ENCODE measurements around a stretch of chr11.

DNA sequence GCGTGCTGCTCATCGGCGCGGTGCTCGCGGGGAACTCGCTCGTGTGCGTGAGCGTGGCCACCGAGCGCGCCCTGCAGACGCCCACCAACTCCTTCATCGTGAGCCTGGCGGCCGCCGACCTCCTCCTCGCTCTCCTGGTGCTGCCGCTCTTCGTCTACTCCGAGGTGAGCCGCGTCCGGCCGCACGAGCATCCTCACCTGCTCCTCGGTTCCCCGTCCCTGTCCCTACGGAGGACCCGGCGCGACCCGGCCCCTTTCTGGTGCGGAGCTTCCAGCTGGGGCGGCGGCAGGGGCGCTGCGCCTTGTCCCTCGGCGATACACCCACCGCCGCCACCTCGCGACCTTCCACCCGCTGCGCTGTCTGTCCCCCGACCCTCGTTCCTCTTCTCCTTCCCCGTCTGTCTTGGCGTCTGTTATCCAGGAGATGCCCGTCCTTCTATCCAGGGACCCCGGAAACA lies 385 bp downstream of the DRD4 start:
- RRBS = 25% methylated on average over 7 of the region's 53 CpGs

- RRBS = no CpG with 5 or more reads among the region's 17 CpGs
These were observed 2.3 kb downstream of the TMEM80 start for GRCh38 chr11:697742-698484.

- RRBS = no CpG with 5 or more reads among the region's 27 CpGs
These were observed 1.0 kb downstream of the EPS8L2 start for GRCh38 chr11:706850-707654.

DNA sequence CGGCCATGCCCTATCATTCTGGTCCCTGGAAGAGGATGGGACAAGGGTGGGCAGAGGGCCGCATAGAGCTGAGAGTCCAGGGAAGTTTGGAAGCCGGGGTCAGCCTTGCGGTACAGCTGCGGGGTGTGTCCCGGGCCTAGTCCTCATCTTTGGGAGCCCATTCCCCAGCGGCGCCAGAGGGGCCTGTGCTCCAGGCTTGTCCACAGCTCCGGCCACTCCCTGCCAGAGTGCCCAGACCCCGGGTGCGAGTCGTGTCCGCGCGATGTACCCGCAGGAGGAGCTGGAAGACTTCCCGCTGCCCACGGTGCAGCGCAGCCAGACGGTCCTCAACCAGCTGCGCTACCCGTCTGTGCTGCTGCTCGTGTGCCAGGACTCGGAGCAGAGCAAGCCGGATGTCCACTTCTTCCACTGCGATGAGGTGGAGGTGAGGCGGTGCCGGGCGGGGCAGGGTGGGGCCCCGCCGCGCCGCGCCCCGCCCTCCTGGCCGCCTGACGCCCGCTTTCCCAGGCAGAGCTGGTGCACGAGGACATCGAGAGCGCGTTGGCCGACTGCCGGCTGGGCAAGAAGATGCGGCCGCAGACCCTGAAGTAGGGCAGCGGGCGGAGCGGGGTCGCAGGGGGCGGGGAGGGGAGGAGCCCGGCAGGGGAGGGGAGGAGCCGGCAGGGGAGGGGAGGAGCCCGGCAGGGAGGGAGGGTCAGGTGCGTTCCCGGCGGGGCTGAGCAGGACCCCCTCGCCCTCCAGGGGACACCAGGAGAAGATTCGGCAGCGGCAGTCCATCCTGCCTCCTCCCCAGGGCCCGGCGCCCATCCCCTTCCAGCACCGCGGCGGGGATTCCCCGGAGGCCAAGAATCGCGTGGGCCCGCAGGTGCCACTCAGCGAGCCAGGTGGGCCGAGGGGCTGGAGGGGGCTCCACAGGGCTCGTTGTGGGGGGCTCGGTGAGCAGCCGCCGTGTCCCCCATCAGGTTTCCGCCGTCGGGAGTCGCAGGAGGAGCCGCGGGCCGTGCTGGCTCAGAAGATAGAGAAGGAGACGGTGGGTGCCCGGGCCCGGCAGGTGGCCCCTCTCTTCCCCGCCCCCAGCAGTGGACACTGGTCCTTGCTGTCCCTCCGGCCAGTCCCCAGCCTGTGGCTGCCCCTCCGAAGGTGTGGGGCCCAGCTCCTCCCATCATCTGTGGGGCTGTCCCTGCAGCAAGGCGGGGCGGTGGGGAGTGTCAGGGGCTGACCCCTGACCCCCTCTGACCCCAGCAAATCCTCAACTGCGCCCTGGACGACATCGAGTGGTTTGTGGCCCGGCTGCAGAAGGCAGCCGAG lies 14.7 kb downstream of the EPS8L2 start:
- RRBS = 20% methylated on average over 15 of the region's 95 CpGs

GRCh38 chr11:725435-726206 lies 19.6 kb downstream of the EPS8L2 start:
- RRBS = 2% methylated on average over 21 of the region's 60 CpGs

- RRBS = no CpG with 5 or more reads among the region's 25 CpGs
These were observed 2.0 kb downstream of the SLC25A22 start for GRCh38 chr11:795892-796620.

GRCh38 chr11:839571-840195 lies 2.6 kb downstream of the POLR2L start:
- RRBS = no CpG with 5 or more reads among the region's 7 CpGs

DNA sequence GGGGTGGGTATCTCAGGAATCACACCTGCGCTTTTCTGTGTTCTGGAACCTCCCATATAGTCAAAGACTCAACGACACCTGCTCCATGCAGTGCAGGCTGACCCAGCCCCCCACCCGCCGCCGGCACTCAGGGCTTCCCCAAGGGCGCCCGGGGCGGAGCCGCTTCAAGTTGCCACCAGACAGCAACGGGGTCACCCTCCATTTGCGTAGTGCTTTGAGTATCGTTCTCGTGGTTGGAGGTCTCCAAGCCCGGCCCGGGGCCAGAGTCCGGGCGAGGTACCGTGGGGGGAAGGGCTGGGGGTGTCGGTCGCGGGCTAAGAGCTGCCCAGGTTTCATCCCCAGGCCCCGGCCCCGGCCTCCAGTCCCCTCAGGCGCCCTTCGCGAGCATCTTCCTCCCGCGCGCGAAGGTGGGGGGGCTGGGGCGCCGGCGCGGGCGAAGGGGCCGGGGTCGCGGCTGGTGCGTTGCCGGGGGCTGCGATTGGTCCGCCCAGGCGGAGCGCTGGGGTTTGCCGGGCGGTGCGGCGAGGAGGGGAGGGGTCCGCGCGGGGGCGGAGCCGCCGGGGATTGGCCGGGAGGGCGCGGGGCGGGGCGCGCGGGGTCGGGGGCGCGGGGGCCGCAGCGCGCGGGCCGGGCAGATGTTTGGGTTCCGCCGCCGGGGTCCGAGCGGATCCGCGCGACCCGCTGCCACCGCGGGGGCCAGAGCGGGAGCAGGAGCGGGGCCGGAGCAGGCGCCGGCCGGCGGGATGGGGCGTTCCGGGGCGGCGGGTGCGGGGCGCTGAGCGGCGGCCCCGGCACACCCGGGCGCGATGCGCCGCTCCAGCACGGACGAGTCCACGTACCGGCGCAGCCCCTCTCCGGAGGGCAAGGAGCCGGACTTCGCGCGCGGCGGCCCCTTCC lies 6.8 kb downstream of the TSPAN4 start:
- RRBS = 2% methylated on average over 69 of the region's 113 CpGs

- RRBS = 61% methylated on average over 2 of the region's 23 CpGs
These were observed 12.5 kb downstream of the TSPAN4 start for GRCh38 chr11:854951-855748.

DNA sequence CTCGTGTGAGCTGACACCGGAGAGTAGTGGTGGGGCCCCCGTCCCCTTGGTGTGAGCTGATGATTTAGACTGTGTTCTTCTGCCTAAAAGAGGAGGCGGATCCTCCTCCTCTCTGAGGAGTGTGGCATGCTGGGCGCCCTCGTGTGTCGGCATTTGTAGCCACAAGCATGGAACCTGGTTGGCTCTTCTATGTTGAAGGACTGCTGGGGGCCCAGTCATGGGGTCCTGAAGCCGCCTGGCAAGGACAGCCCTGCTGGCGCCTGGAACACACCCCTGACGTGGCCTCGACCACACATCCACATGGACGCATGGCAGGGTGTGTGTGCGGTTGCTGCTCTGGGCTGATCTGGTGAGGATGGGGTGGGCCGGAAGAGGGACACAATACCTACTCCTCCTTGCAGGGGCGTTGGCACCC lies 50.2 kb downstream of the AP2A2 start:
- RRBS = no CpG with 5 or more reads among the region's 15 CpGs

GRCh38 chr11:1000052-1000367 lies 36.5 kb downstream of the MUC6 start:
- RRBS = no CpG with 5 or more reads among the region's 5 CpGs

DNA sequence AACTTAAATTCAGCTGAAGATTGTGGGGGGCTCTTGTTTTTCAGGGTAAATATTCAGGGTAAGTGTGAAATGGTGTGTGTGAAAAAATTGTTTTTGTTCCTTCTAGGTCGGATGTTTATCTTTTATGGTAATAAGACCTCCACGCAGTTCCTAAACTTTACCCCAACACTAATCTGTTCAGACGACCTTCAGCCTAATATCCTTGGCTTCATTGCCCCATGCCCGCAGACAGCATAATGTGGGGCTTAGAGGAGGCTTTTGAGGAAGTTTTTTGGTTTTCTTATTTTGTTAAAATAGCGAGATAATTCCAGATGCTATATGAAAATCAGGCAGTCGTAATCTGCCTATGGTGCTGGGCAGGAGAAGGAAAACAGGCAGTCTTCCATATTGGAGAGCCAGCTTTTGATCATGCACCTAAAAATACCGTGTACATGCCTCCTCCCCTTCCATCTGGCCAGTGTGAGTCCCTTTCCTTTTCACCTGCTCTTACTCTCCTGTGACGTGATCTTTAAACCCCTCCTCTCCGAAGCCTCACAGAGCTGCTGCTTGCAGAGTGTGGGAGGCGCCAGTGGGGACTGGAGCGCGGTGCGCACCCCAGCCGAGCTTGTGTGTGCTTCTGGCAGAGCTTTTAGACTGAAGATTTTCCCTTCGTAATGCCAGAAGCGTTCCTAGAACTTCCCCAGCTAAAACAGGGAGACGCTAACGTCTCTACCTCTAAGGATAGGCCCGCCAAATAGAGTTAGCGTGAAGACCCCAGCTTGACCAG lies 29.9 kb downstream of the MUC6 start:
- RRBS = no CpG with 5 or more reads among the region's 20 CpGs

GRCh38 chr11:1049556-1050203 lies 13.2 kb upstream of the MUC6 start:
- RRBS = no CpG with 5 or more reads among the region's 16 CpGs

GRCh38 chr11:1078118-1078659 lies 41.7 kb upstream of the MUC6 start:
- RRBS = 84% methylated on average over 9 of the region's 44 CpGs

DNA sequence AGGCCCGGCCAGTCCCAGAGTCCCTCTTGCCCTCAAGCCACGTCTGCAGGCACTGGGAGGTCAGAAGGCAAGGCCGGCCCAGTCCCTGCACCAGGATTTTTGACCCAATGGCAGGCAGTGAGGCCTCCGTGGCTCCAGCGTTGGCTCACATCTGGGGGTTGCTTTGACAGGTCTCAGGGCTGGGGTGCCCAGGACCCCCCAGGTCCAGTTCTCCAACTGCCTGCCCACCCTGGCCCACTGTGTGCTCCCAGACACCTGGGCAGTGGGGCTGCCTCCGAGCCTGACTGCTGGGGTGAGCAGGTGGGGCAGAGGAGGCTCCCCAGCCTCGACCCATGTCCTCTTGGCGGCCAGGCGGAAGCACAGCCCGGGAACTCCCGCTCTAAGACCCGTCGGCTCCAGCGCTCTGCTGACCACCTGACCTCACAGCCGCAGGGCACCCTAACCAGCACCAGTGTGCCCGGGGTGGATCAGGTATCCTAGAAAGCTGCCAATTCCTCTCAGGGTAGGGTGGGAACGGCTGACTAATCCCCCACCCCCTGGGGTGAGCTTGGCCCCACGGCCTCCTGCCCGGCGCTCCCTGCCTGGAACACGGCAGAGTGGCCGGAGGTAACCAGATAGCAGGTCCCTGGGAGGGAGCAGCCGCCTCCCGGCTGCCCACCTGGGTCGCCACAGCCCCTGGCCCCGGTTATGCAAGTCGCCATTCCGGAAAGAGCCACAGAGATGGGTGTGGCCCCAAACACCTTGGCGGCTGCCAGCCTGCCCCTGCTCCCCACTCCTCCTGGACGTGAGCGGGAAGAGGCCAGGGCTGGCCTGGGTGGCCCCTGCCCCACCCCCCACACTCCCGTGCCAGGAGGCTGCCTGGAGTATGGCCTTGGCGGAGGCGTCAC lies 19.2 kb upstream of the MUC5B start:
- RRBS = 69% methylated on average over 10 of the region's 34 CpGs

- RRBS = 56% methylated on average over 4 of the region's 17 CpGs
These were observed 17.8 kb upstream of the MUC5B start for GRCh38 chr11:1205003-1205506.

DNA sequence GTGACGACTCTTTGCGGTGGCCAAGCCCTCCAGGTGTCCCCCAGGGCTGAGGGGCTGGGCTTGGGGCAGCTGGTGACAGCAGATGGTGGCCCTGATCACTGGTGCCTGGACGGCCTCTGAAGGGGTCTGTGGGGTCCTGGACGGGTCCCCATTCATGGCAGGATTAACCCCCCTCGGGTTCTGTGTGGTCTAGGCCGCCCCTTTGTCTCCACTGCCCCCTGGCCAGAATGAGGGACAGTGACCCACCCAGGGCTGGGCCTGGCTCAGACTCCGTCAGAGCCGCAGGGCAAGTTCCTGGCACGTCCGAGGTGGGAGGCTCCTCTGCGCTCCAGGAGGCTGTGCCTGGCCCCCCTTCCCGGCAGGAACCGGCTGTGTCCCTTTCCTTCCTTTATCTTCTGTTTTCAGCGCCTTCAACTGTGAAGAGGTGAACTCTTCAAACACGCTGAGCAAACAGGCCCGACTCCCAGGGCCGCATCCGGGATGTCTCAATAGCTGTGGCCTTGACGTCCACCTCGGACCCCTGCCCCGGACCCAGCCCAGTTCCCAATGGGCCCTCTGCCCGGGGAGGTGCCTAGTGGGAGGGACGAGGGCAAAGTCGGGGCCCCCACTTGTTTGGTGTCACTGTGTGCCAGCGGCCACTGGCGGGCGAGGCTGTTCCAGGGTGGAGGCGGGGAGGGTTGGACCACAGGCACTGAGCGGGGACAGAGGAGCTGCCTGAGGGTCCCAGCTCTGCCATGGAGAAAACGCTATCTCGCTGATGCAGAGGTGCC lies 3.1 kb upstream of the MUC5B start:
- RRBS = 95% methylated on average over 2 of the region's 31 CpGs

DNA sequence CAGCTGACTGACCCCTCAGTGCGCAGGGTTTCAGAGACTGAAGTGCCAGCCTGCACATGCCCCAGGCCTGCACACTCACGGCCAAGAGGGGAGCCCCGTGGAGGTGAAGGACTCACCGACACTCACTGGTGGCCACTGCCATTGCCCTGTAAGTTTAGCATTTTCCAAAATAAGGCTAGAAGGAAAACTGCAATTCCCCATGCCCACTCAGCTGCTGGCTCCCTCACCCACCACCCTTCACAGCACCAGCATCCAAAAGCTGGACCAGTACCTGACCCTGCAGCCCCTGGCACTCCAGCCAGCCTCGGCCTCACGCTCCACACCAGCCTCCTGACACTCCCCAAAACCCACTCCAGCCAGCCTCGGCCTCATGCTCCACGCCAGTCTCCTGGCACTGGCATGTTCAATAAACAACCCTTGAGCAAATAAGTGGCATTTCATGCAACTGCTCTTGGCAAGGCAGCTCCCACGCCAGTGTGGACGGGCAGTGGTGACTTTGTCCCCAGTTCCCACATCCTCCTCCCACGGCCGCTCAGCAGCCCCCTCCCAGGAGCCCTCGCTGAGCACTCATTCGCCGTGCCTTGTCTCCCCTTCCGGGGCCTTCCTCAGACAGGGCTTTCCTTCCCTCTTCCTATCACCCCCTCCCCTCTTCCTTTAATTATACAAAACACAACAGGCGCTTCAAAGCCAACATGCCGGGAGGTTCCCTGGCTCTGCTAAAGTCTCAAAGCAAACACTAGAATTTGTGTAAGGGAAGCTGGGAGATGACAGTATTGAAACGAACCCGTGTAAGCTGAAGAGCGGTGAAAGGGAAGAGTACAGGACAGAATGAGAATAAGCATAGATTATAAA lies 6.9 kb downstream of the TOLLIP start:
- RRBS = no CpG with 5 or more reads among the region's 21 CpGs

DNA sequence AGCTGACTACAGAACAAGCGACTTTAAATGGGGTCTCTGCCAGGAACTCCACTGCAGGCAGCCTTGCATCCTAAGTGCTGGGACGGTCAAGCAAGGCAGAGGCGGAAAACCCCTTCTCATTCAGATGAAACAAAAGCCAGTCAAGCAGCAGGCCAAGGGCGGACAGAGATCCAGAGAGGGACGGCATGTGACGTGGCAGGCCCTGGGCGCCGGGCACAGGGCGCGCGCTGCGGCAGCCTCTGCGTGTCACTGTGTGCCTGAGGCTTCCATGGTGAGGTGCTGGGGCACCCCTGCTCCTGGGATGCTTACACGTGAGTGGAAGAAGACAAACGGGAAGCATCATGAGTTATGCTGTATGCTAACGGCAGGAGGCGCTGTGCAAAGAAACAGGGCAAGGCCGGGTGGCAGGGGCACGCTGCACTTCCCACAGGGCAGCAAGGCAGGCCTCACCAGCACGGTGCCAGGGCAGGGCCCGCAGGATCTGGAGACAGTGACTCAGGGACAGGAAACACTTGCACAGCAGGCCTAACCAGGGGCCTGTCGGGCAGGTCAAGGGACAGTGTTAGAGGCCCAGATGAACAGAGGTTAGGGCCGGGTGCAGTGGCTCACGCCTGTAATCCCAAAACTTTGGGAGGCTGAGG lies 6.1 kb downstream of the TOLLIP start:
- RRBS = no CpG with 5 or more reads among the region's 24 CpGs

GRCh38 chr11:1309897-1310806 lies 720 bp upstream of the TOLLIP start:
- RRBS = 16% methylated on average over 7 of the region's 60 CpGs

Data from GM12891 (cell line).